Umbilical cord (tissue), 2 donors: ENCODE measurements around the genes ENDOU, SLC48A1, TMEM106C, KANSL2, CACNB3 and DDX23.

DNA sequence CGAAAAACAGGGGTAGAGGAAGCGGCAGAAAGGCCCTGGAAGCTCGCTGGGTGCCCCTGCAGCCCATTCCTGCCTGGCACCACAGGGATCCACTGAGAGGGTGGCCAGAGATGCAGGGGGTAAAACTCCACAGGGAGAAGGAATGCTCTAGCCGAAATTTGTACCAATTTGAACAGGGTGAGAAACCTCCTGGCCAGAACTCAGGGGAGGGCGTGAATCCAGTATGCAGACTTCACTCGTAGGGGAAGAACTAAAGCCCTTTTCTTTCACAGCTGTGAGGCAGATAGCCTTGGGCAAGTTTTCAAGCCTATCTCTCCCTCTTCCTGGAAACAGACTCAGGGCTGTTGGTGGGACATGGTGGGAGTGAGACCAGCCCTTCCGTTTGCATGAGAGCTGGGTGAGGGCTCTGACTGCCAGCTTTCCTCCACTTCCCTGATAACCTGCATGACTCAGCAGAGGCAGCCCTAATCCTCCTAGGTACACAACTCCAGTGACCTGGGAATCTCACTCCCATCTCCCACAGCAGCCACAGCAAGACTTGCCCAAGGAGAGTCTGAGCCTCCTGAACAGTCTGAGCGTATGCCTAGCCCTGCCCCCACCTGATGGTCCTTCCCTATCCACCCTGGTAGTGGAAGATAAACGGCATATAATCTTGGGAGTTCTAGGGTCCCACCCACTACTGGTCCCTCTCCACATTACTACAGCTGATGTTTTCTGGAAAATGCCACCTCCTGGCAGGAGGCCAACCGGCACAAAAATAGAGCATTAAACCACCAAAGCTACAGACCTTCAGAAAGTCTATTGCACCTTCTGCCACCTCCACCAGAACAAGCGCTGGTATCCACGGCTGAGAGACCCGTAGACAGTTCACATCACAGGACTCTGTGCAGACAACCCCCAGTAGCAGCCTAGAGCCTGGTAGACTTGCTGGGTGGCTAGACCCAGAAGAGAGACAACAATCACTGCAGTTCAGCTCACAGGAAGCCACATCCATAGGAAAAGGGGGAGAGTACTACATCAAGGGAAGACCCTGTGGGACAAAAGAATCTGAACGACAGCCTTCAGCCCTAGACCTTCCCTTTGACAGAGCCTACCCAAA is 170.2 kb upstream of the AMIGO2 start:
- RAMPAGE, long total RNA: no peak

DNA sequence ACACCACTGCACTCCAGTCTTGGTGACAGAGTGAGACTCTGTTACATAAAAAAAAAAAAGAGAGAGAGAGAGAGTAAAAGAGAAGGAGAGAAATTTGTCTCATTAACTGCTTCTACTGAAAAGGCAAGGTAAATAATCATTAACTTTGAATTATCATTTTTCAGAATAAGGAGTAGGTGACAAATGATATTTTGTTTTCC is 108.8 kb downstream of the RPAP3 start:
- RAMPAGE, long total RNA: no peak

GRCh38 chr12:47707819-47708598 is 2.2 kb upstream of the RPAP3 start:
- RAMPAGE, long total RNA: no peak

- RAMPAGE, long total RNA: no peak
Observed at GRCh38 chr12:47725107-47725596, at the start of gene ENDOU. TSS of gene ENDOU (minus strand) at chr12:47725490.

DNA sequence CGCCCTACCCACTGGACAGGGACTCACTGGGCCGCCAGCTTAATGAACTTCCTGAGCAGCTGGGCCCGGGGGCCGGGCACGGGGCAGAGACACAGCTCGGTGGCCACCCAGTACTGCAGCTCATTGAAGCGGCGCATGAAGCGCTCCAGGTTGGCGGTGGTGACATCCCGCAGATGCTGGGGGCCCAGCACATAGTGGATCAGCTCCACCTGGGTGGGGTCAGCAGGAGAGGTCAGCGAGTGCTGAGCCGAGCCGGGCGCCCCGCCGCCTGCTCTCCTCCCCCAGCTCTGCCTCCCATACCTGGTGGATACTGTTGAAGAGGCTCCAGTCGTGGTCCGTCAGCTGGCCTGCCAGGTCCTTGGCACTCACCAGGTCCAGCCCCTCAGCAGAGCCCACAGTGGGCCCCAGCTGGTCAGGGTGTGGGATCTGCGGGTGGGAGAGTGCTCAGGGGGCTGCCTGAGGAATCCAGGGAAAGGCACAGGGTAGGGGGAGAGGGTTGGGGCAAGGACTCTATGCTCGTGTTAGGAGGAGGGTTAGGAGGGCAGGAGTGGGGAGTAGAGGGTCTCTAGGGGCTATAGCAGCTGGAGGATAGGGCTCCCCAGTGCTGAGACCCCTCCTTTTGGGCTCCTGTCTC is 15.4 kb upstream of the ENDOU start:
- RAMPAGE, long total RNA: no peak

DNA sequence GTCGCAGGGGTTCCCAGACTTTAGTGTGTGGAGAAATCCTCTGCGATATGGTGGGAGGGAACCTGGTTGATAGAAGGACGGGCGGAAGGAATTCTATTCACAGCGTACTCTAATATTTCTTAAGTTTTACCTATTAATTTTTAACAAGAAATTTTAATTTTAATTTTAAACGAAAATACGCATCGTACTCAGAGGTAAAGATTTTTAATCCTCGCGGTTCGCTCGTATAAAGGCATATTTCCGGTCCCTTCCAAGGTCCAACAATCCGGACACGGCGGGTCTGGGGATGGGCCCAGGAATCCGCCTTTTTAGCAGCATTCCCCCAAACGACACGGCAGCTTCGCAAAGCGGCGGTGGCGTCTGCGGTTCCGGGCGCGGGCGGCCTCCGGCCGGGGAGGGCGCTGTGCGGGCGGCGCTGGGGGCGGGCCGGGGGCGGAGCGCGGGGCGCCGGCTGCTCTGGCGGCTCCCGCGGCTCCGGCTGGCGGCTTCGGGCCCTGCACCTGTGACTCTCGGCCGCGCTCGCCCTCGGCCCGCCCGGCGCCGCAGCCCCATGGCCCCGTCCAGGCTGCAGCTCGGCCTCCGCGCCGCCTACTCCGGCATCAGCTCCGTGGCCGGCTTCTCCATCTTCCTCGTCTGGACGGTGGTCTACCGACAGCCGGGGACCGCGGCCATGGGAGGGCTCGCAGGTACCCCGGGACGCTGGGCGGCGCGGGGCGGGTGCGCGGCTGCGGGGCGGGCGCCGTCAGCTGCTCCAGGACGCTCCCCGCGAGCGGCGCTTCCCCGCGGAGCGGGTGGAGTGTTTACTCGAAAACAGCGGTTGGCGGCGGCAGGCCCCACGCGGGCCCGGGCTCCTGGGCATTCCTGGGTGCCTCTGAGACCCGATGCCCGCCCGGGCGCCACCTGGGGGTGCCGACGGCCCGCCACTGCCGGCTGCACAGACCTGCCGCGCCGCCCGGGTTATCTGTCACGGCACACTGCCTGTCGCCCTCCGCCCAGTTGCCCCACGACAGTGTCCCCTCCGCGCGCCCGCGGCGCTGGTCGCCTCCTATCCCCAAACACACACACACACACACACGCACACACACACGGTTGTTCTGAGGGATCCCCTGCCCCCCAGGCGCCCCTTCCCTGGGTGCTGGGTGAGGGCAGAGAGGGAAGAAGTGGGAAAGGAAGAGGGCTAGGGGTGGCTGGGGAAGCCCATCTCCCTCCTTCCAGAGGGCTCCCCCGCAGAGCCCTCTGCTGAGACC is at the start of gene SLC48A1:
Gene SLC48A1 (plus strand): TSS at position 484 of the 1,247 bp plus-strand sequence.
- RAMPAGE, long total RNA: no peak

DNA sequence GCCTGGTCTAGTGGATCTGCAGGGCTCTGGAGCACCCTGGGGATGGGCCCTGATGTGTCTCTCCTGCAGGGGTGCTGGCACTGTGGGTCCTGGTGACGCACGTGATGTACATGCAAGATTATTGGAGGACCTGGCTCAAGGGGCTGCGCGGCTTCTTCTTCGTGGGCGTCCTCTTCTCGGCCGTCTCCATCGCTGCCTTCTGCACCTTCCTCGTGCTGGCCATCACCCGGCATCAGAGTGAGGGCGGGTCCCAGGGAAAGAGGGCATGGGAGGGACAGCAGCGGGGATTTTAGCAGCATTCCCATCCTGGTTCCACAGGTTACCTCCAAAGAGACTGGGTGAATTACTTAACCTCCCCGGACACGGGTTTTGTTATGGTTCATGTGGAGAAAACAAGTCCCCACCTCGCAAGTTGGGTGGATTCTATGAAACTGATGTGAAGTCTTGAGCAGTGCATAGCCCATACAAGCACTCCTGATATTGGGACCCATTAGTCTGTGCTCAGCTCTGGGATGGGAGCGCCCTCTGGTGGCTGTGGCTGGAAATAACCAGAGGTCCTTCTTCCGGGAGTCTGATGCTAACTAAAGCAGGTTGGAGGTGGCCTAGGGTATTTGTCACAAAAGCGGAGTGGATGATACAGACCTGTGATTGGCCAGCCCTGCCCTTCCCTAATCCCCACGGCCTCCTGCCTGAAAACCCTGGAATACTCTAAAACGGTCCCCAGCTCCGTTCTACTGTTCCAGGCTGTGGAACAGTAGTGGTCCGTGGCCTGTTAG is 6.1 kb downstream of the SLC48A1 start:
- RAMPAGE, long total RNA: no peak

- RAMPAGE, long total RNA: no peak
Observed at GRCh38 chr12:47781543-47782609, 8.8 kb downstream of the SLC48A1 start.

GRCh38 chr12:47789672-47790235 is 16.7 kb downstream of the SLC48A1 start:
- RAMPAGE, long total RNA: no peak

- RAMPAGE, long total RNA: no peak
Observed at GRCh38 chr12:47825026-47825843, 5.5 kb upstream of the HDAC7 start.

- RAMPAGE, long total RNA: no peak
Observed at GRCh38 chr12:47850604-47851158, 31.0 kb upstream of the HDAC7 start.

GRCh38 chr12:47858665-47859350 is 39.1 kb upstream of the HDAC7 start:
- RAMPAGE, long total RNA: no peak

DNA sequence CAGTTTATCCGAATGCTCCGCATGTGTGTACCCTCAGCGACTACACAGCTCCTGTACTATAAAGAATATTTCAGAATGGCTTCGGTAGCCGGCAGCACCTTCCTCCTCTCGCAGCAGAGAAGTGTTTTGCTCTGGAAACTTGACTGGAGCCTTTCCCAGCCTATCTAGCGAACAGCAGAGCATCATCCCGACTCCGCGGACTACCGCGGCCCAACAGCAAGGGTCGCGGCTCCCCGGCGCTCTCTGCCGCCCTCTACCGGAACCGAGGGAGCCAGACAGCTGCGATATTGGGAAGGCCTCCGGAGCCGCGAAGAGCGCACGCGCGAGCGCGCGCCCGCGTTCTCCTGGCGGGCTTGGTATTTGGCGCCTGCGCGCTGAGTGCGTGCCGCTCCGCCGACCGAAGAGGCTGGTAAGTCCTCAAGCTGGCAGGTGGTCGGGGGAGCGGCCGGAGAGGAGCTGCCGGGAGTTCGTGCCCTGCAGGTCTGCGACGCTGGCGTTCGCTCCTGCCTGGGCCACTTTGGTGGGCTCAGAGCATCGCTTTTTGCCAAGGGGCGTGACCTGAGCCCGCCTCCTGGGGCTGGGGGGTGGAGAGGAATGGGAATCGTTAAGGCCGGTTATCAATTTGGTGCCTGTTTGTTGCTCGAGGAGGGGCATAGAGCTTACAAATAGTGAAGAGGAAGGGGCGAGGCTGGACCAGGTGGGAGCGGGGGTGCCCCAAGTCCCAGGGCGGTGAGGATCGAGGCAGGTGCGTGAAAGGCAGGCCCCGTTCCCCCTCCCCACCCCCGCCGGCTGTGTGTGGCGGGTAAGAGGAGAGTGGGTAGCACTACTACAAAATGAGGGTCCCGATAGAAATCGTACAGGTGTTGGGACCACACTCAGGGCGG is at the start of gene TMEM106C:
Gene TMEM106C (plus strand): TSS at position 372 of the 884 bp plus-strand sequence.
- RAMPAGE, long total RNA: start-site peak on the plus strand centred at position 387 of the sequence, 34 bp wide, 66 and 60 reads in 2 replicates

DNA sequence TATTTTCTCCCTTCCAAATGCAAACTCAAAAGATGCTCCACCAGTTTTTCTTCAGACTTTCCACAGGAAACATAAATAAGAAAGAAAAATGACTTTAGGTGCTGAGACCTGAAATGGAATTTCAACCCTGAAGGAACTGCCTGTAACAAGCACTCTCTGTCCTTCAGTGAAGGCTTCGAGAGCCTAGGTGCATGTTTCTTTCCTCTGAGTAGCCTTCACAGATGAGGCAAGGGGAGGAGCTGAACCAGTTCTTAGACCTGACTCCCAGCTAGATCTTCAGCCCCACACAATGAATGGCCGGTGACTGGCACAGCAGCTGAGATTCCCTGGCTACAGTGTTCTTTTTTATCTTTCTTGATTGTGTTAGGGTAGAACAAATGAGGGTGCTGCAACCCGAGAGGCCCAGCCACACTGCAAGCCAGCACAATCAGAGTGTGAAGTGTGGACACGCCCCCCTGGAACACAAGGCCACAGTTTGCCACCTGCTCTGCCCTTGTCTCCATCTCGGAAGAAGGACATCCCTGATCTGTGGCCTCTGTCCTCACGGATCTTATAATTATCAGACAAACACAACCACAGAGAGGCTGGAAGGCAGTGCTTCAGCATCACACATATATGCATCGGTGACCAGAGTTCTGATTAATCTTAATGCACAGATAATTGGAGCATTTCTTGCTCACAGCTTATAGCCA is 19.1 kb upstream of the COL2A1 start:
- RAMPAGE, long total RNA: no peak

- RAMPAGE, long total RNA: no peak
Observed at GRCh38 chr12:48201029-48201249, 2.2 kb downstream of the OR10AD1 start.

DNA sequence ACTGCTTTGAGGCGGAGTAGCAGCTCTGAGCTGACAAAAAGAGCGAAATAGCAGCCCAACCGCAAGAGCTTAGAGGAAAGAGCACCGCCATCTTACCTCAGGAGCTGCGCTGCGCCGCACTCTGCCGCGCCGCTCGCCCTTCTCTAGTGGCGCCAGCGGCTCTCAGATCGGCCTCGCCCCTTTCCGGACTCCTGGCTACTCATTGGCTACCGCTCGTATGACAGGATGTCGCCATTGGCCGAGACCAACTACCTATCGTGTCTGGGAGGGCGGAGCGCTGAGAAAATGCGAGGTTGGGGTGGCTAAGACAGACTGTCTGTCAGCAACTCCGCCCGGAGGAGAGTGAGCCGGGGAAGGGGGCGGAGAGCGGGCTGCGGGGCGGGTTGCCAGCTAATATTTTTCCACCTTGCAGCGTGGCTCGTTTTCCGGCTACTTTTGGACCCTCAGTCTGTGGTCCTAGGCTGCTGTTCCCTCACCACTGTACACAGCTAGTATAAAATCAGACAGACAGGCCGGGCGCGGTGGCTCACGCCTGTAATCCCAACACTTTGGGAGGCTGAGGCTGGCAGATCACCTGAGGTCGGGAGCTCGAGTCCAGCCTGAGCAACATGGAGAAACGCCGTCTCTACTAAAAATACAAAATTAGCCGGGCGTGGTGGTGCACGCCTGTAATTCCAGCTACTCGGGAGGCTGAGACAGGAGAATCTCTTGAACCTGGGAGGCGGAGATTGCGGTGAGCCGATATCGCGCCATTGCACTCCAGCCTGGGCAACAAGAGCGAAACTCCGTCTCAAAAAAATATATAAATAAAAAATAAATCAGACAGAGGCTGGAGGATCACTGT is at the start of gene KANSL2:
Gene KANSL2 (minus strand): TSS at position 148 of the 844 bp plus-strand sequence.
- RAMPAGE, long total RNA: start-site peak on the minus strand centred at position 144 of the sequence, 37 bp wide, 84 and 34 reads in 2 replicates

DNA sequence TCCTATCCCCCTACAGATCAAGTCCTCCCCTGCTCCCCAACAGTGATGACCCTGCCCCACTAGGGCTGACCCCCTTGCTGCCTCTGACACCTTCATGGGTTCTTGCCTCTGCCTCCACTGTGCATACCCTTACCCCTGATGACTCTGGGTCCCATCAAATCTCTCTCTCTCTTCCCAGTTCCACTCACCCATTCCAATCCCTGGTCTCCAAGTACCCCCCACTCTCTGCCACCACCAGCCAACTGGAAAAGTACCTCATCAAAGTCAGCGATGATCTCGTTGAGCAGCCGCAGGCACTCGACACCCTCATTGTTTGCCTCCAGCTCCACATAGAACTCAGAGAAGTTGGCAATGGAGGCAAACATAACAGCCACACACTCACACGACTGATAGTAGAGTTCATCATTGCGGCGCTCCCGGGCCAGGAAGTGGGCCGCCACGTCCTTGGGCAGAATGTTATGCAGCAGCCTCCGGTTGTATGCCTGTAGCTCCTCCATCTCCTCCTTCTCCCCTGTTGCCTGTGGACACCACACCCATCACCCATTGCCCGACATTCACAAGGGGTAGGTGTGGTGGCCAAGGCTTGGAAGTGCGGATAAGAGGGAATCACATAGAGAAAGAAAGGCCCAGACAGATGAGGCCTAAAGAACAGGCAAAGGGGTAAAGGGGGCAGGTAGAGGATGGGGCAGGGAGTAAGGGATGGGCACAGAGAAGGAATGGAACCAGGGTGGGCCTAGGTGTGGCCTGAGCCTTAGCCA is 17.3 kb downstream of the ADCY6 start:
- RAMPAGE, long total RNA: no peak

GRCh38 chr12:48817894-48819144 is at the start of gene CACNB3:
TSS of gene CACNB3 (plus strand) at chr12:48818496.
- RAMPAGE, long total RNA: no peak

DNA sequence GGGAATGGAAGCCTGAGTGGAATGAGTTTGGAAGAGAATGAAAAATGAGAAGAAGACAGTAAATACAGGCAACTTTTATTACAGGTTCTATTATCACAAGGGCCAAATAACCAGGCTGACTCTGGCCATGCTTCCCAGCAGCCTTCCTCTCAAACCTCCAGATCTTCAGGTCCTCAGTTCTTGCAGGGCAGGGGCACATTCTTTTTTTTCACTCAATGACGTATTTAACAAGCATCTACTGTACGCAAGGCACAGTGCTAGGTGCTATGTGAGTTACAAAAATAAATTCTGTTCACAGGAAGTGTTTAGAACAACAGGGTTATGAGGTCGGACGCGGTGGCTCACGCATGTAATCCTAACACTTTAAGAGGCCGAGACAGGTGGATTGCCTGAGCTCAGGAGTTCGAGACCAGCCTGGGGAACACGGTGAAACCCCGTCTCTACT is 1.1 kb downstream of the DDX23 start:
- RAMPAGE, long total RNA: no peak

DNA sequence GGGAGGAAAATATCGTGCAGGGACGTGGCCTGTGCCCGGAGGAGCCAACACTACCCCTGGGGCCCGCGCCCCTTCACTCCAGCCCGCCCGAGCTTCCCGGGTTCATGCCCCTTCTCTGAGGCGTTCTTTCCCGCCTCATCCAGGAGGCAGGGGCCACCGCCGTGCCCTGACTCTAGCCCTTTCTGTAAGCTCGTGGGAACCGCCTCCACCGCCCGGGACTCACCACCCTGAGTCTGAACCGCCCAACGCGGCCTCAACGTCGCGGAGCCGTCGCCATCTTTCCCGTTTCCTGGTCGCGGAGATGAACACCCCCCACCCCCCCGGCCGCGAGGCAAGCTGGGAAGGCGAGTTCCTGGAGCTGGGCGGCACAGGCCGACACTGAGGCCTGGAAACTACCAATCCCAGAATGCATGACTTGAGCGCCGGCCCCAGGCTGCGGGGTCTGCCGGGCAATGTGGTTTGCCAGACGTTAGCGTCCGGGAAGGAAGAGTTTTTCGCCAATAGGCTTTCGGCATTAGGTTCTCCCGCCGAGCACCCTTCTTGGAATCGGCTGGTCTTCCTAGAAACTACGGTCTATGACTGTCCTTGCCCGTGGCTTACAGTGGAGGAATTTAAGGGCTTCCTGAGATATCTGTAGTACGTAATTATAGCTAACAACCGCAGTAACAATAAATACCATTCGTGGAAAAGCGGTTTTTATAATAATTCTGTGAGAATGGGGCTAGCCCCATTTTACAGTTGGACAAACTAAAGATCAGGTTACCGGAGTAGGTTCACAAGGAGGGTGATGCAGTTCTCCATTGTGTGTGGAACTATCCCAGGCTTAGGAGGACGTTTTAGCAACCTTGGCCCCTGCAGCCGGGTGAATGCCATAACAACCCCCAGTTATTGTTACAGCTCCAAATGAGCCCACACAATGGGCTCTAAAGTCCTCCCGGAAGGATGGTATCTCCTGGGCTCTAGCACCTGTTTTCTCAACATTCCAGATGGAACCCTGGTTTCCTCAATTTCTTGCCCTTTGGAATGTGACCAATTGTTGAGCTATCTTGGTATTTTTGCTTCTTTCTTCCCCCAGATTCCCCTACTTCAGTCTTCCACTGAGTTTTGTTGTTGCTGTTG is at the start of gene DDX23:
Gene DDX23 (minus strand): TSS at position 303 of the 1,119 bp plus-strand sequence.
- RAMPAGE, long total RNA: start-site peak on the minus strand centred at position 280 of the sequence, 23 bp wide, 62 and 92 reads in 2 replicates